GM23338 (cell line): ENCODE results near the gene MEX3A.

- PRO-cap: bidirectional peak, plus-strand start at chr1:156082946, minus-strand start at chr1:156082465
- RAMPAGE, long total RNA: no peak
Observed at GRCh38 chr1:156082331-156083032, at the start of gene MEX3A. TSS of gene MEX3A (minus strand) at chr1:156082465.

GRCh38 chr1:156113408-156114056 lies 979 bp upstream of the LMNA start:
- PRO-cap: no peak
- RAMPAGE, long total RNA: no peak

DNA sequence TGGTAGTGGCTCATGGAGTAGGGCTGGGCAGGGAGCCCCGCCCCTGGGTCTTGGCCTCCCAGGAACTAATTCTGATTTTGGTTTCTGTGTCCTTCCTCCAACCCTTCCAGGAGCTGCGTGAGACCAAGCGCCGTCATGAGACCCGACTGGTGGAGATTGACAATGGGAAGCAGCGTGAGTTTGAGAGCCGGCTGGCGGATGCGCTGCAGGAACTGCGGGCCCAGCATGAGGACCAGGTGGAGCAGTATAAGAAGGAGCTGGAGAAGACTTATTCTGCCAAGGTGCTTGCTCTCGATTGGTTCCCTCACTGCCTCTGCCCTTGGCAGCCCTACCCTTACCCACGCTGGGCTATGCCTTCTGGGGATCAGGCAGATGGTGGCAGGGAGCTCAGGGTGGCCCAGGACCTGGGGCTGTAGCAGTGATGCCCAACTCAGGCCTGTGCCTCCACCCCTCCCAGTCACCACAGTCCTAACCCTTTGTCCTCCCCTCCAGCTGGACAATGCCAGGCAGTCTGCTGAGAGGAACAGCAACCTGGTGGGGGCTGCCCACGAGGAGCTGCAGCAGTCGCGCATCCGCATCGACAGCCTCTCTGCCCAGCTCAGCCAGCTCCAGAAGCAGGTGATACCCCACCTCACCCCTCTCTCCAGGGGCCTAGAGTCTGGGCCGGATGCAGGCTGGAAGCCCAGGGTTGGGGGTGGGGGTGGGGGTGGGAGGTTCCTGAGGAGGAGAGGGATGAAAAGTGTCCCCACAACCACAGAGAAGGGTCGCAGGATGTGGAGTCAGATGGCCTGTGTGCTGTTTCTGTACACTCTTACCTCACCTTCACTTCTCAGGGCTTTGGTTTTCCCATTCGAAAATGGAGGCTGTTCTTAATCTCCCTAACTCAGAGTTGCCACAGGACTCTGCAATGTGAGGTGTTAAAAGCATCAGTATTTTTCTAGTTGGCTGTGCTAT lies 18.4 kb upstream of the SEMA4A start:
- PRO-cap: no peak
- RAMPAGE, long total RNA: no peak

- PRO-cap: bidirectional peak, plus-strand start at chr1:156146425, minus-strand start at chr1:156146100
- RAMPAGE, long total RNA: no peak
Observed at GRCh38 chr1:156146022-156146311, 7.4 kb upstream of the SEMA4A start.

DNA sequence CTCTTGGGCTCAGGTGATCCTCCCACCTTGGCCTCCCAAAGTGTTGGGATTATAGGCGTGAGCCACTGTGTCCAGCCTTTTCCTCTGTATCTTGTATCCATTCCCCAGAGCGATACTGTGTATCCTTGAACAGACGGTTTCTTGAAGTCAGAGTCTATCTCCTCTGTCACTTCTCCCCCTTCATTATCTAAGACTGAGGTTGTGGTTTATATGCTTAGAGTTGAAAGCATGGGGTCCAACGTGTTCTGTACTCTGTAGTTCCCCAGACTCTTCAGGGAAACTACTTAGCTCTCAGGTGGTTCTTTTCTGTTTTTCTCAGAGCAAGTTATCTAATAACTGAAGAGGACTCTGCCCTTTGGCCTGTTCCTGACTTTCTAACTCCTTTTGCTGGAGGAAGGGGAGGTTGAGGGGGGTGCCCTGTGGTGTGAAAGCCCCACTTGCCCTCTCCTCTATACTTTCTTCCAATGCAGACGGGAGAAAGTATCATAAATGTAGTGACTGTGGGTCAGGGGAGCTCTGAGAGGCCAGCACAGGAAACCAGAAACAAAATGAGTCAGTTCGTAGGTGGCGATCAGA lies 4.9 kb downstream of the SLC25A44 start:
- PRO-cap: no peak
- RAMPAGE, long total RNA: no peak

DNA sequence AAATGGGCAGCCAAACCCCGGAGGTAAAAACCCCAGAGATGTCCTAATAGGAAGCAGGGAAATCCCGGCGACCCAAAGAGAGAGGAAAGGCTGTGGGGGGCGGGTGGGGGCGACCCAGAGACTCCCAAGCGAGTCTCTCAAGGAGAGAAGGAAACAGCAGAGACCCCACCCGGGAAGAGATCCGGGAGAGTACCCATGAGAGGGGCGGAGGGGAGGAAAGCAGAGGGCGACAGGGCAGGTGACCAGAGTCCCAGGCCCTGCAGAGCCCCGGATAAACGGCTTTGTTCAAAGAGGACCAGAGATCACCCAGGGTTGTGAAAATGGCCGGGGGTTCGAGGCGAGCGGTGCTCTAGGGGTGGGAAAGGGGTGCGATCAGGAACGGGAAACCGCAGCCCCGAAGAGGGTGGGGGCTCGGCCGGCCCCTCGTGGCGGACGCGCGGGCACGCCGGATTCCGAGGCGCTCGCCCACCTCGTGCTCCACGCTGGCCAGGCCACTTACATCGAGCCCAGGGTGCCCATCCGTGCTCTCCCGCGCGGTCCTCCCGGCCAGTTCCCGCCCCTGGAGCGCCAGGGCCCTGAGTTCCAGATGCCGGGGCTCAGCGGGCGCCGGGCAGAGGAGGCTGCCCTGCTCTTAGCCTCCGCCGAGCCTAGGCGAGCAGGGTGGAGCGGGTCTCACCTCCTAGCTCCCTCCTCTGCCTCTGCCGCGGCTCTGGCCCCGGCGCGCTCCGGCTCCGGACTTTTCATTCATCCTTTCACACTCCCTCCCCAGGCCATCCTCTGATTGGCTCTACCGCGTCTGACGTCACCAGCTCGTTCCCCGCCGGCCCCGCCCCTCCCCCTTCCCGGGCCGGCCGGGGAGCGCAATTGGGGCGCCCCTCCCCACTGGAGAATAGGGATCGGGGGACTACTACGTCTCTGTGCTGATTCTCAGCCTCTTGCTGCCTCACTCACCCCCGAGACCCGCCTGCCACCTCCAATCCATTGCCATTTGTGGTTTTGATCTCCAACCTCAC lies 52.4 kb downstream of the RHBG start:
- PRO-cap: bidirectional peak, plus-strand start at position 882 of the sequence, minus-strand start at position 711 of the sequence
- RAMPAGE, long total RNA: no peak

- PRO-cap: bidirectional peak, plus-strand start at chr1:156429526, minus-strand start at chr1:156429426
- RAMPAGE, long total RNA: no peak
Observed at GRCh38 chr1:156429217-156430290, 60.5 kb downstream of the RHBG start.

- PRO-cap: no peak
- RAMPAGE, long total RNA: no peak
Observed at GRCh38 chr1:156465296-156465942, 35.2 kb downstream of the MEF2D start.

GRCh38 chr1:156479911-156480554 lies 20.5 kb downstream of the MEF2D start:
- PRO-cap: no peak
- RAMPAGE, long total RNA: no peak

- PRO-cap: no peak
- RAMPAGE, long total RNA: no peak
Observed at GRCh38 chr1:156481716-156482184, 18.8 kb downstream of the MEF2D start.

- PRO-cap: no peak
- RAMPAGE, long total RNA: no peak
Observed at GRCh38 chr1:156488449-156488960, 12.1 kb downstream of the MEF2D start.

DNA sequence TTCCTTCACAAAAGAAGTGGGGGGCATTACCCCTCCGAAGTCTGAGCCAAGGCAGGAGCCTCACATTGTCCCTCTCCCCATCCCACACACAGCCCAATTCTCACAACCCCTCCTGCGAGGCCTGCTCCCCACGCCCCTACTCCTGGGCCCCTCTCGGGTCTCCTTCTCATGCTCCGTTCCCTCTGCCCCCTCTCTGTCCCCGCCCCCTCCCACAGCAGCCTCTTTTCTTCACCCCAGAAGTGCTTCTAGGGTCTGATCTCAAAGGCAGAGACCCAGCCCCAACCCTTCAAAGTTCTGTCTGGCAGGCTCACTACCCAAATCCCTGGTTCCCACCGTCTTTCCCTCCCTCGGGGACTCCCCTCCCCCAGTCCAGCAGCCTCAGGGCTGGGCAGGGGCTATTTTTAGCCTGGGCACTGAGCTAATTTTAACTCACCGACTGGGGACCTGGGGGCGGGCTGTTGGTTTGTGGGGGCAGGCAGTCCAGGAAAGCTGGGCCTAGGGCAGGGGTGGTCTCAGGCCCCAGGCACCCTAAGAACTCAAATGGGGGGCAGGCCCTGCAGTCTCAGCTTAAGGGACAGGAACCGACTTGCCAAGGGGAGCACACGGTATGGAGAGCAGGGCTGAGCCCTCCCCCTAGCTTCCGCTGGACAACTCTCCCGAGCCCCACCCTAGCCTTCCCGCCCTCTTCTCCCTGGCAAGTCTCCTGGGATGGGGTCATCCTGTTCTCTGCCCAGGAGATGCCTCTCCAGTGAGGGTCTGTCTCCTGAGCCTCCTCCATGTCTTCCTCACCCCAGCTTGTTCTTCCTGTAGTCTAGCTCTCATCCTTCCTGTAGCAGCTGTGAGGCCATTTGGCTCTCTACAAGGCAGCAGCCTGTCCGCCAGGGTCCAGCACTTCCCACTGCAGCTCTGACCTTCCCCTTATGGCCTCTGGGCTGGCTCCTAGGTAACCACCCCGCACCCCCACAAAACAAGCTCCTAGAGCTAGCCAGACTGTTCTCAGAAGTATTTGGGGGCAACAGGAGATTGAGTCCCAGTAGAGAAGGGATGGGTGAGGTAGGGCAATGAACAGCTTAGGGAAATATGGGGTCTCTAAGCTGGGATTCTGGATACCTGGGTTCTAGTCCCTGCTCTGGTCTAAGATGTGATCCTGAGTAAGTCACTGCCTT lies 10.1 kb downstream of the MEF2D start:
- PRO-cap: unidirectional peak, plus-strand start at position 478 of the sequence
- RAMPAGE, long total RNA: no peak

- PRO-cap: no peak
- RAMPAGE, long total RNA: no peak
Observed at GRCh38 chr1:156499661-156500227, 831 bp downstream of the MEF2D start.

GRCh38 chr1:156502597-156503867 lies 2.5 kb upstream of the MEF2D start:
- PRO-cap: bidirectional peak, plus-strand start at chr1:156503586, minus-strand start at chr1:156503321
- RAMPAGE, long total RNA: no peak

- PRO-cap: no peak
- RAMPAGE, long total RNA: no peak
Observed at GRCh38 chr1:156581613-156582505, 2.3 kb downstream of the TTC24 start.

- PRO-cap: bidirectional peak, plus-strand start at chr1:156590899, minus-strand start at chr1:156590808
- RAMPAGE, long total RNA: no peak
Observed at GRCh38 chr1:156590732-156591092, 864 bp upstream of the NAXE start.

DNA sequence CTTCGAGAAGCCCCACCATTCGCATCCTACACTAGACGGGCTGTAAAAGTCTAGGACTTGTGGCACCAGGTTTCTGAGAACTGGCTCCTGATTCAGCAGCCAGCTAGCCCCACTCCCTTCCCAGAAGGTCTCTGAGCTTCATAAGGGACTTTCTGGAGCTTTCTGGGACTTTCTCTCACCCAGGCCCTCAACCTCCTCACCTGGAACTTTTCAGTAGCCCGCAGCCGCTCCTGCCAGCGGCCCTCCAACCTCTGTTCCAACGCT lies 993 bp downstream of the NES start:
- PRO-cap: no peak
- RAMPAGE, long total RNA: no peak

GRCh38 chr1:156727343-156727562 lies 1.0 kb upstream of the METTL25B start:
- PRO-cap: no peak
- RAMPAGE, long total RNA: no peak

DNA sequence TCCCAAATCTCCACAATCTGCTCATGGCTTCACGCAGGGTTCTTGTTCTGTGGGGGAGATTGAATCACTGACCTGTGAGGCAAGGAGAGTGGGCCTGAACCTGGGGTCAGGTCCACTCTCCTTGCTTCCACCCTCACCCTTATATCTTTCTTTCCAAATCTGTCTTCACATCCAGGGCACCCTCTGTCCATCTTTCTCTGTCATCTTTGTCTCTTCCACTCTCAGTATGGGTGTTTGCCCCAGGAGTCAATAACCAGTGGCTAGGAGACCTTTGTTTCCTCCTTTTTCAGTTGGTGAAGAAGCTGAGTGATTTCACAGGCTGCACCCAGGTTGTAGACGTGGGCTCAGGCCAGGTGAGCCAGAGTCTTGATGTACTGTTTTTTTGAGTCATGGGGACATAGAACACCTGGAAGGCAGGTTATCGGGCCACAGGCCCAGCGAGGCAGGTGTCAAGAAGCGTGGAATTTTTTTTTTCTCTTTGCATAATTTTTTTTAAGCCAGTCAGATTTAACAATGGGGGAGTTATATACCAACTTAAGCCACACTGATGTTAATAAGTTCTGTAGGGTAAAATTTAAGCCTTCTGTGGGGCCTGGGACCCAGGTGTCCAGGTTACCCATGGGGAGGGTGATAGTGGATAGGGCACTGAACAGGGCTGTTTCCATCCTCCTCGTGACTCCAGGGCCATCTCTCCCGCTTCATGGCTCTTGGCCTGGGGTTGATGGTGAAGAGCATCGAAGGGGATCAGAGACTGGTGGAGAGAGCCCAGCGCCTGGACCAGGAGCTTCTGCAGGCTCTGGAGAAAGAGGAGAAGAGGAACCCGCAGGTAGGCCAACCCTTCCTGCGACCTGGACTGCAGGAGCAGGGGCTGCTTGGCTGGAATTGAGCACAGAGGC lies 4.4 kb upstream of the ISG20L2 start:
- PRO-cap: no peak
- RAMPAGE, long total RNA: no peak

DNA sequence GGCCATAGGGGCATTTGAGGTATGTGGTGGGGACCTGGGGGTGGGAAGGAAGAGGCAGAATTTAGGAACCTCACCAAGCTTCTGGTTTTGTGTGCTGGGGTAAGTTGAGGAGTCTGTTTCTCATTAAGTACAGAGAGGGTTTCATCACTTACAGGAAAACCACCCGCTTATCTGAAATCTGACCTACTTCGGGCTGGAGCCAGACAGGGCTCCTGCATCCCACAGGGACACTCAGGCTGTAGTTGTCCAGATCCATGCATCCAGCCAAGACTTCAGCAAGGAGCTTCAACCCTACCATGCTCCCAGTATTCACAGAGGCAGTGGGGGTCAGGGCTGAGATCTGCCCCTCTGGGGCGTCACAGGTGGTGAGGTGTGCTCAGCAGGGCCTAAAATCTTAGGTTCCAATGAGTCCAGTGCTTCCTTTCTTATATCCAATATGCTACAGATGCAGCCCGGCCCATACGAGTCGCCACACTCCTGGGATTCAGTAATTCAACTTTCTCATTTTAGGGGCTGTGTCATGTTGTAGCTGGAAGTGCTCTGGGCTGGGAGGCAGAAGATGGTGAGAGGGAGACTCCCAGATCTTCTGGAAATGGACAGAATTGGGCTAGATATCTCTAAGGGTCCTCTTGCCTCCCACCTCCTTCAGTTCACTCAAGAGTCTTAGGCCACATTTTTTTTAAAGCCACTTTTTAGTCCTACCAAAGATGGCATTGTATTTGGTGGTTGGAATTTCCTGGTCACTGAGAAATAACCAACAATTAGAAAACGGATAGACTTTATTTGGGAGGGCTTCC lies 14.9 kb downstream of the SH2D2A start:
- PRO-cap: no peak
- RAMPAGE, long total RNA: no peak